Hepatocyte (in vitro differentiated cells and primary cell): Measurements from ENCODE around the gene GOSR1.

DNA sequence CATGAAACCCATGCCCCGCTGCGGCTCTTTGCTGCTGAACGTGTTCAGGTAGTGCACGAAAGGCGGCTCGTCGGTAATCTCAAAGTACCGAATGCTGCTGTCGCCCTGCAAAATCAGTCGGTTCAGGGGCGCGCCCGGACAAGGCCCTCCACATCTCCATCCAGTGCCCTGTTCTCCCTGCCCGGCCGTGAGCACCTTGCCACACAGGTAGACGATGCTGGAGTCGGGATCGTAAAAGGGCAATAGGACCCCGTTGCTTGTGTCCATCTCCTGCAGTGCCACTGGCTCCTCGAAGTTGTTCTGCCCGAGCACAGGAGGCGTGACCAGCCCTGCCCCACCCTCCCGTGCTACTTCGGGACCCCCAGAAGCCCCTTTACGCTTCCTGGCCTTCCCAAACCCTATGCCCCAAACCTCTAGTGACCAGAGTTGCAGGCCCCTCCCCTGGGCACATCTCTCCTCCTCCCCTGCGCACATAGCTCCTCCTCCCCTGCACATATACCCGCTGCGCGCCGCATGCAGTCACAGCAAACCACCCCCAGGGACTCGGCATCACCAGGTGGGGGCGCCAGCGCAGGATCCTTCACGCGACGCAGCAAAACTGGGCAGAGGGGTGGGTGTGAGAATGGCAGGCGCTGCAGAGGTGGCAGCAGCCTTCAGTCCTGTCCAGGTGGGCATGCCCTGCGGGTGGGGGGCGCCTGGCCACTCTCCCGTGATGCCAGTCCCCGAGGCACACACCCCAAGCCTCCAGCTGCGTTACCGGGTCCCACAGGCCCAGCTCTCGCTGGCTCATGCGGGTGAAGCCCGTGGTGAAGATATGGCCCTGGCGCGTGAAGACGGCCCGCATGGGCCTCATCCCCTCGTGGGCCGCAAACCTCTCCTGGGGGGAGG lies 5.7 kb downstream of the CORO6 start:
- RAMPAGE, long total RNA = no peak
- RRBS = no CpG with 5 or more reads among the region's 52 CpGs

GRCh38 chr17:29705329-29706343 lies 82.9 kb upstream of the CORO6 start:
- RAMPAGE, long total RNA = no peak
- RRBS = no CpG with 5 or more reads among the region's 4 CpGs

DNA sequence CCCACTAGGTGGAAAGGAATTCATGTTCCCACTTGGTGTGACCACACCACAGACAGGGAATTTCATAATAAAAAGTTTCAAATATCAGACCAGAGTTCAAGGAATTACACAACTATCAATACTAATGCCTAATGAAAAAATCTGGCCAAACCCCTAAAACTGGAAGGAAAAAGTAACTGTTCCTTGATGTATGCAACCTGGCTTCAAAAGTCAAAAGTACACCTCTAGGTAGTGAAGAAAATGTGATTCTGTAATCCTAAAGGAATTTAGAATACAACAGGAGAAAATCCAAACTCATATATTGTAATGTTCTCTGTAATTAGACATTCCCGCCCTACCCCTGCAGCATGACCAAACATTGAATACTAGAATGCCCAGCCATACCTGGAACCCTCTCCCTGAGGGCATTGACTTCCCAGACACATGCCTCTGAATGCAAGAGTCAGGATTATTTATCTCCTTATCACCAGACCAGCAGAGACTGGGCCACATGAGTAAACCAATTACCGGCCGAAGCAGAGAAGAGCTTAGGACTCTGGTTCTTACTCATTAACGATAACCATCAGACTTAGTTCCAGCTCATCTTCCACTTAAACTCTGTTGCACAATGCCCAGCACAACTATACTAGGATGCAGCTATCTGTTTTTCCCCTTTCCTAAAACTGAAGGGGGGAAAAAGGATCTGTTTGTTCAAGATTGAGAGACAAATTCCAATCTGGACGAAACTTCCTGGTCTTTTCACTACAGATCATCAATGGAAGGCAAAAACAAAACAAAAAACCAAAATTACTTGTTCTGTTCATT lies 88.1 kb upstream of the CORO6 start:
- RAMPAGE, long total RNA = no peak
- RRBS = no CpG with 5 or more reads among the region's 5 CpGs

DNA sequence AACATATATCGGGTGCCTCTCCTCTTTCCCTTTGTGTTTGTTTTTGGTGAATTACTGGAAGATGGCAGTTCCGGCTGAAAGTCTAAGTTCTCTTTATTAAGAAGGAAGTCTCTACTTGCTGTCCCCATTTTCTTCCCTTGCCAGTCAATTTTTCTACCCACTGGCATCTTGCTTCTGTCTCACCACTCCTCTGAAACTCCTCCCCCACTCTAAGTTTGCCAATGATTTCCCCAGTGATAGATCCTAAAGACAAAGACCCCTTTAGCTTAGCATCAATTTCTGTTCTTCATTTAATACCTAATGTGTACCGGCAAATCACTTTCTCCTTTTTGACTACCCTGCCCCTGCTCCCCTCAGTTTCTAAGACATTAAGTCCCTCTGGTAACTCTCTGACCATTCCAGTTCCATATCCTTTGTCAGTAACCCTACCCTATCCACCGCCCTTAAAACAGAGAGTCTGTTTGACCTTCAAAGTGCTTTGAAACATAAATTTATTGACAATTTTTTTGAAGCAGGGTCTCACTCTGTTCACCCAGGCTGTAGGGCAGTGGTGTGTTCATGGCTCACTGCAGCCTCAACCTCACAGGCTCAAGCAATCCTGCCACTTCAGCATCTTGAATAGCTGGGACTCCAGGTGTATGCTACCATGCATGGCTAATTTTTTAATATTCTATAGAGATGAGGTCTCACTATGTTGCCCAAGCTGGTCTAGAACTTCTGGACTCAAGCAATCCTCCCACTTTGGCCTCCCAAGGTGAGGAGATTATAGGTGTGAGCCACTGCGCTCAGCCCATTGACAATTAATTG lies 94.1 kb upstream of the CORO6 start:
- RAMPAGE, long total RNA = no peak
- RRBS = no CpG with 5 or more reads among the region's 5 CpGs

GRCh38 chr17:29760710-29761796 lies 138.3 kb upstream of the CORO6 start:
- RAMPAGE, long total RNA = no peak
- RRBS = 3% methylated on average over 35 of the region's 87 CpGs

DNA sequence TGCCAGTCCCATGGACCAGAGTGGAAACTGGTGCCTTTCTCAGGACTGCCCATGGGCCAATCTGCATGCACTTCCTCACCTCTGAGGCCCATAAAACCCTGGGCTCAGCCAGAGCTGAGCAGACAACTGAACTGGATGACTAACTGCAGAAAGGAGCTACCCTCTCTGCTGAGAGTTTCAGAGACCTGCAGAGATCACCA lies 24.4 kb downstream of the SSH2 start:
- RAMPAGE, long total RNA = no peak

GRCh38 chr17:30177977-30178423 lies 57.5 kb downstream of the SLC6A4 start:
- RAMPAGE, long total RNA = no peak

DNA sequence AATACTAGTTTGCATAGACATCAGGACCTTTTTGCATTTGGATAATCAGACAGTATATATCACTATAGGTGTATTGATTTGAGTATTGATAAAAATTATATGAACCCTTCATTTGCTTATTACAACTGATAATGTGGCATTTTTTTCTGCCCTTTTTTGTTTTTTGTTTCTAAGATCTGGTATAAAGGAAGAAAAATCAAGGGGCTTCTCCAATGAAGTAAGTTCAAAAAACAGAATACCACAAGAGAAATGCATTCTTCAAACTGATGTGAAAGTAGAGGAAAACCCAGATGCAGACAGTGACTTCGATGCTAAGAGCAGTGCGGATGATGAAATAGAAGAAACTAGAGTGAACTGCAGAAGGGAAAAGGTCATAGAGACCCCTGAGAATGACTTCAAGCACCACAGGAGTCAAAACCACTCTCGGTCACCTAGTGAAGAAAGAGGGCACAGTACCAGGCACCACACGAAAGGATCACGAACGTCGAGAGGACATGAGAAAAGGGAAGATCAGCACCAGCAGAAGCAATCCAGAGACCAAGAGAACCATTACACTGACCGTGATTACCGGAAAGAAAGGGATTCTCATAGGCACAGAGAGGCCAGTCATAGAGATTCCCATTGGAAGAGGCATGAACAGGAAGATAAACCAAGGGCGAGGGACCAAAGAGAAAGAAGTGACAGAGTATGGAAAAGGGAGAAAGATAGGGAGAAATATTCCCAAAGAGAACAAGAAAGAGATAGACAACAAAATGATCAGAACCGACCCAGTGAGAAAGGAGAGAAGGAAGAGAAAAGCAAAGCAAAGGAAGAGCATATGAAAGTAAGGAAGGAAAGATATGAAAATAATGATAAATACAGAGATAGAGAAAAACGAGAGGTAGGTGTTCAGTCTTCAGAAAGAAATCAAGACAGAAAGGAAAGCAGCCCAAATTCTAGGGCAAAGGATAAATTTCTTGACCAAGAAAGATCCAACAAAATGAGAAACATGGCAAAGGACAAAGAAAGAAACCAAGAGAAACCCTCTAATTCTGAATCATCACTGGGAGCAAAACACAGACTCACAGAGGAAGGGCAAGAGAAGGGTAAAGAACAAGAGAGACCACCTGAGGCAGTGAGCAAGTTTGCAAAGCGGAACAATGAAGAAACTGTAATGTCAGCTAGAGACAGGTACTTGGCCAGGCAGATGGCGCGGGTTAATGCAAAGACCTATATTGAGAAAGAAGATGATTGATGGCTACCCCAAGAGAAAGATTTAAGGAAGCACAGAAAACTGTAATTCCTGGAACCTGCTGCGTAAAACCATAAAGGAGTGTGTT lies 50.6 kb downstream of the SLC6A4 start:
- RAMPAGE, long total RNA = no peak
- RRBS = no CpG with 5 or more reads among the region's 16 CpGs

- RAMPAGE, long total RNA = no peak
These were observed 47.6 kb downstream of the SLC6A4 start for GRCh38 chr17:30187908-30188296.

DNA sequence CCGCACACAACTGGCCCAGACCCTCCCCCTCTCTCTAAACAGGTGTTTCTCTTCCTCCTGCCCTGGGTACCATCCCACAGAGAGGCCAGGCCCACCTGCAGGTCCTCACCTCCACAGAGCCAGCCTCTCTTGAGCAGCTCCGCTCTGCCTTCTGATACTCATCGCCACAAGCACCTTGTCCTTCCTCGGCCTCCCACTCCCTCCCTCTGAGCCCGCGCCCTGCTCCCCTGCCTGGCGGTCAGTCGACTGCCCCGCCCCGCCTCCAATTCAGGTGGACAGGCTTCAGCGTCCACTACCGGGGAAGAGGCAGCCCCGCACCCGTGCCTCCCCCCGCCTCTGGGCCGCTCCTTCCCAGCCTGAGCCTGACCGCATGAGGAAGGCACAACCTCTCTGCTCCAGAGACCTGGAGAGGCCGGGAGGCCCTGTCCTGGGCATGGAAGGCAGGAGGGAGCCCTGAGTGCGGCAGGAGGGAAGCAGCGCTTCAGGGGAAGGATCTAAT lies 2.8 kb upstream of the SLC6A4 start:
- RAMPAGE, long total RNA = no peak
- RRBS = no CpG with 5 or more reads among the region's 20 CpGs

GRCh38 chr17:30248068-30249400 lies 13.0 kb upstream of the SLC6A4 start:
- RAMPAGE, long total RNA = no peak
- RRBS = no CpG with 5 or more reads among the region's 7 CpGs

GRCh38 chr17:30336766-30337105 lies 2.9 kb upstream of the TMIGD1 start:
- RAMPAGE, long total RNA = no peak
- RRBS = no CpG with 5 or more reads among the region's 3 CpGs

DNA sequence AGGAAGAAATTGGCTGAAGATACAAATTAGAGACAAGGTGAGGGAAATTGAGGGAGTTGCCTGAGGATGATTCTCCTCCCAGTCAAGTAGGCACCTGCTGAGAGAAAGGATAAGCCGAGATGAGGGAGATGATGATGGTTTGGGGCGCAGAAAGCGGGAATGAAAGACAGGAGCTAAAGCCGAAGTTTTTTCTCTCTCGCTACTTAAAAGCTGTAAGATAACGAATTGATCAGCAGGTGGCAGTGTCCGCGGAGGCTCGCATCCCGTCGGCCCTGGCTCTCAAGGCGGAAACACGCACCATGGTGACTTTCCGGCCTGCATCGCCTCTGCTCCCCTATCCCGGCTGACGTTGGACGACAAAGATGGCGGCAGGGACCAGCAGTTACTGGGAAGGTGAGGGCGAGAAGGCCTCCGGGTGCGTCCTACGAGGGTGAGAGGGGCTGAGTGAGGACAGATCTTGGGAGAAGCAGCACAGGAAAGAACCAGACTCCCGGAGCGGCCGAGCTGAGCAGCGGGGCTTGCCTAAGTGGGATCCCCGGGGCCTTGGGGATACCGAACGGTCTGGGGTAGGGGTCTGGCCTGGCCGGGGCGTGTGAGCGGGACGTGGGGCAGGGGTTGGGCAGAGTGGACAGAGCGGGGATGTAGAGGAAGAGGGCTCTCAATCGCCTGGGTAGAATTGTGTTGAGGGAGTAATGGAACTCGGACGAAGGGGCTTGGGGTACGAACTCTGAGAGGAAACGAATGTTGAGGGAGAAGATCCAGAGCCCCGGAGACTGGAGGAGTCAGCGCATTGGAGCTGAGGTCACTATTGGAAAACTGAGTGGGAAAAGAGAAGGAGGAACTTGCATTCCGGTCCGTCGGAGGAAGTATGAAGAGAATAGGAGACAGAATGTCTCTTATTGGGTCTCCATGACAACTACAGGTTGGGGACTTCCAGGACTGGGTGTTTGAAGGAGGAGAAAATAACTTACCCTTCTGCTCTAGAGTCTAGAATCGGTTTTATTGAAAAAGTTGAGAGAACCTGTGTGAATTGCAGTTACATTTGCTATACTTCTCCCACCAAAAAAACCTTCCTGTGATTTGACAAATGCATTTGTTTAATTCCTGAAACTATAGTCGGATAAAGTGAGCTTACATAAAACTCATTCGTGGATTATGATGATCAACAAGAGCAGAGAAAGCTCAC lies at the start of gene GOSR1:
GOSR1 (plus strand) TSS at position 337 of the 1,186 bp plus-strand sequence.
- RAMPAGE, long total RNA = no peak
- RRBS = 3% methylated on average over 19 of the region's 48 CpGs

DNA sequence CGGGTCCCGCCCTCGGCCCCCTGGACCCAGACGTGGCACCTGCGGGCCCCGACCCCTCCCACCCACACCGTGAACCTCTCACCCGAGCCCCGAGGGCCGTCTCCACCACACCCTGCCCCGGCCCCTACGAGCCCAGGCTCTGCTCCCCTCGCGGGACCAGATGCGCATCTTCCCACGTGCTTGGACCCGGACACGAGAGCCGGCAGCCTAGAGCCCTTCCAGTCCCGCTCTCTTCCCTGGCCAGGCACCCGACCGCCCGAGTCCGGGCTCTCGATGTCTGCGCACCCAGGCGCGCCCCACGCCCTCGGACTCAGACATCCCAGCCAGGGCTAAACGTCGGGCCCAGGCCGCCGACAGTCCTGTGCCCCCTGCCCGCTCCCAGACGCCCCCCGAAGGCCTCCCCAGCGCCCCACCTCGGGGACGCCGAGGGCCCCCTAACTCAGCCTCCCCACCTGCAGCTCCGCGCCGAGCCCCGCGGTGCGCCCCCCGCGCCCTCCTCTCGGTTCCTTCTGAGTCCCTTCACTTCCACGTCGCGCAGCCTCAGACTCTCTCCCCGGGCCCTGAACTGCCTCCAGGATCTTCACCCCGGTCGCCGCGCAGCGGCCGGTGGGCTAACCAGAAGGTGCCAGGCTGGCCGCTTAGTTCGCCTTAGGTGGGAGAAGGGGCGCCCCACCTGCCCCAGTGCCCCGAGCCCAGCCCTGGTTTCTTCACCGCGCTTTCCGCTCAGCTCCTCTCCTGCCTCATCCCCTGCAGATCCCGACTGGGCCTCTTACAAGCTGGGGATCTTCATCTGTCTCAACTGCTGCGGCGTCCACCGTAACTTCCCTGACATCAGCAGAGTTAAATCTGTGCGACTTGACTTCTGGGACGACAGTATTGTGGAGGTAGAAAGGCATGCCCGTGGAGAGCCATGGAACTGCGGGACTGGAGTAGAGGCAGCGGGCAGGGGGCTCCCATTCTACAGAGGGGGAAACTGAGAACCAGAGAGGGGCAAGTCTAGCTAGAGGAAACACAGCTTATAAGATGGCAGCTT lies 758 bp downstream of the ADAP2 start:
- RAMPAGE, long total RNA = no peak
- RRBS = 3% methylated on average over 19 of the region's 76 CpGs

DNA sequence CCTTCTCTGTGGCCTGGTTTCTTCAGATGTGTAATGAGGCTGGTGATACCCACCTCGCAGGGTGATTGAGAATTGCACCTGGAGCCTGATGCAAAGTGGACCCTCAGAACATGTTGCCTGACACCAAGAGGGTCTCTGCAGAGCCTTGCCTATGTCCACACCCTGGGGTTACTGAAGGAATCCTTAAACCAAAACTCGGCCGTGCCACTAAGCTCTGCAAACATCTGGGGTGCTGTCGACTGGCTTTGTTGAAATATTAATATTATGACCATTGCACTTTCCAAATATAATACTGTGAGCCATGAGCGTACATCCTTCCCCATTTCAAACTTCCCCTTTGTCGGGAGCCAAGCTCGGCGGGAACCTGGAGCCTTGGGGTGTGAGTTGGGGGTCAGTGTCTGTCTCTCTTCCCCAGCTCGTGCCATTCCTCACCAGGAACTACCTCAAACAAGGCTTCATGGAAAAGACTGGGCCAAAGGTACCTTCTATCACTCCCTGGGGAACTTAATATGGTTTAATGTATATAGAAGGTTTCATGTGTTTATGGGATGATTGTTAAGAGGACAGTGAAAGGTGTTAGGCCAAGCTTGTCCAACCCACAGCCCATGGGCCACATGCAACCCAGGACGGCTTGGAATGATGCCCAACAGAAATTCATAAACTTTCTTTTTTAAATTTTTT lies 17.8 kb upstream of the RNF135 start:
- RAMPAGE, long total RNA = no peak
- RRBS = no CpG with 5 or more reads among the region's 10 CpGs

DNA sequence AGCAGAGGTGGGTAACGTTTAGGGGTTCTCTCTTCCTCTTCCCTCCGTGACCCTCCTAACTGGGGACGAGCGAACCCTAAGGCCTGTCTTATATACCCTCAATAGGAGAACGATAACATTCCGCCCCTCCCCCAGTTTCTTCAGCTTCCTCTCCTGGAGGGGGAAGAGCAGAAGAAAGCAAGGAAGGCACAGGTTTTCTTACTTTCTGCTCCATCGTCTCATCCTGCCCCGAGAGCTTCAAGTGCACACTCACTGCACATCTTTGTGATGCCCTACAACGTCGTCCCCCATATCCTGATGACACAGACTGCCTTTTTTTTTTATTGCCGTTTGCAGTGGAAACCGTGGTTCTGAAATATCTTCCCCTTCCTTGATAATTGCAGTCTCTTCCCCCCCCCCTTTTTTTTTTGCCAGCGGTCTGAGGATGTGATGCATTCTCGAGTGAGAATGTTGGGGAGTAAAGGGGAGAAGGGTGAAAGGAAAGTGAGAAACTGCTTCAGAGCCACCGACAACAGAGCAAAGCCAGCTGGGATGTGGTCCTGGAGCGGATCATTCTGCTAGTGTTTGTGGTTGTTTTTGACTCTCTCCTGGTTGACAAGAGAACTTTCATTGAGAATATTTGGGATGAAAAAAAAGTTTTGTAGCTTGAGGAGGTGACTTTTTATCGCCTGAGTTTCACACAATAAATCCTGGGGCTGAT lies 1.1 kb downstream of the NF1 start:
- RAMPAGE, long total RNA = no peak
- RRBS = no CpG with 5 or more reads among the region's 17 CpGs

- RAMPAGE, long total RNA = no peak
- RRBS = no CpG with 5 or more reads among the region's 3 CpGs
These were observed 64.2 kb downstream of the NF1 start for GRCh38 chr17:31158800-31159532.

DNA sequence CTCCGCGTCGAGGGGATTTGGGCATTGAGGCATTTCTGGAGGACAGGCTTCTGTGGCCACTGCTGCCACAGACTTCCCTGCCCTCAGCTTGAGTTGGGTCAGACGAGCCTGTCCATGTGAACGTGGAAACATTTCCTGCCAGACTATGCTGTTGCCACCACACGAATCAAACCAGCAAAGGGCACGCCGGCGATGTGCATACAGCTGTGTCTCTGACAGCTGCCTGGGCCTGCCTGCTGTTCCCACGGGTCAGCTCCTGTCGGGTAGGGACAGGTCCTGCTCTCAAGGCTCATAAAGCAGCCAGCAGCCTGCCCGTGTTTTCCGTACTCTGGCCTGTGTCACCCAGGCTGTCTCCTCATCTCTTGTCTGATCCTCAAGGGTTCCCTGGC lies 100.3 kb downstream of the RAB11FIP4 start:
- RAMPAGE, long total RNA = no peak
- RRBS = no CpG with 5 or more reads among the region's 13 CpGs

DNA sequence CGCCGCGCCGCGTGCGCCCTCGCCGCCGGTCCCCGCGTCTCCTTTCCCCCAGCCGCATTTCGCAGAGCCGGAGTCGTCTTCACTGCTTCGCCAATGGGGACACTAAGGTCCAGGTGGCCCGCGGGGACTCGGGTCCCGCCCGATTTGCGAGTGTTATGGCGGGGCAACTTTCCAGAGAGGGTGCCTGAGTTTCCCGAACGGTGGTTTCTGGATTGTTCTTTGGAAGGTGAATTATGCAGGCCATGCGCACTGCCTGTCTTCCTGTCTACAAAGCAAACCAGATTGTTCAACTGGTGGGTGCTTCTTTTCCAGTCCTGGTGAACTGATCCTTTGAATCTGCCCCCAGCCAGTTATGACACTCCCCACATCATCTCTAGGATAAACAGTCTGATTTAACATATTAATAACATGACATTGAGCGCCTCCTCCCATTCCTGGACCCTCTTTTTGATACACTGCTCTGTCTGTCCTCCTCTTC lies 158.9 kb downstream of the RAB11FIP4 start:
- RAMPAGE, long total RNA = no peak
- RRBS = no CpG with 5 or more reads among the region's 27 CpGs

GRCh38 chr17:31560732-31561177 lies 169.3 kb downstream of the RAB11FIP4 start:
- RAMPAGE, long total RNA = no peak
- RRBS = no CpG with 5 or more reads among the region's 7 CpGs